Liver (tissue), 9 donors: Measurements from ENCODE around the genes KY and IL20RB.

- PRO-cap, 5 experiments = peak in 3 of 5 experiments; most common plus-strand start chr3:134376126 (in 2); most common minus-strand start chr3:134375872 (in 3)
- RAMPAGE, long total RNA, 2 experiments = no peak in any of the 2 experiments
- RRBS = no CpG with 5 or more reads among the region's 10 CpGs
Measured at GRCh38 chr3:134375814-134376670, 1.8 kb upstream of the AMOTL2 start.

DNA sequence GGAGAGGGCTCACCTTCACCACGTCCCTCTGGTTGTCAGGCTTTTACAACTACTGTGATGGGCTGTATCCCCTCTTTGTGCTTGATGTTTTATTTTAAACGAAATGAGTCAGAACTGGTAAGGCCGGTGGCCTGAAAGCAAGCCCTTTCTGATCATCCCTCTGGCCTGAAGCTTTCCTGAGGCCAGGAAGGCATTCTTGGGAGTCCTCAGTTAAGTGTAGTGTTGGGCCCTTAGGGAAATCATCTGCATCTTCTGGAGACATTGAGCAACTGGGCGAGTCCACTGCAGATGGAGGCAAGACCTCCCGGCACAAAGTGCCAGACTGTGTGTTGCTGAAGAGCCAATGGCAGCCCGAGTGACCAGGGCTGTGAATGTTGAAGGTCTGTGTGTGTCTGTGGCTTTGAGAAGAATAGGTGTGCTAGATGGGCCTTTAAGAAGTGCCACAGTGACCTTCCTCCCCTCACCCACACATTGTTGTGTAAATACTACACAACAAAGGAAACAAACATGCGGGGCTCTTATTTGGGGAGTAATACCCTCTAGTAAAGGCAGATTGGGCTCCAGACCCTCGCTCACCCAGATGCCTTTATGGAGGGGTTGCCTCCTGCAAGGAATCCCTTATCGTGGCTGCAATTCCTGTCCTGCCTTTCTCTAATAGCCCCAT lies 33.1 kb upstream of the AMOTL2 start:
- PRO-cap, 5 experiments = no peak in any of the 5 experiments
- RAMPAGE, long total RNA, 2 experiments = no peak in any of the 2 experiments
- RRBS = no CpG with 5 or more reads among the region's 9 CpGs

- PRO-cap, 5 experiments = no peak in any of the 5 experiments
- RAMPAGE, long total RNA, 2 experiments = no peak in any of the 2 experiments
- RRBS = 3% methylated on average over 10 of the region's 64 CpGs
Measured at GRCh38 chr3:134650731-134651529, at the start of gene KY. Gene KY, minus strand, starts transcription at chr3:134651022.

GRCh38 chr3:134659655-134660016 lies 8.8 kb upstream of the KY start:
- PRO-cap, 5 experiments = no peak in any of the 5 experiments
- RAMPAGE, long total RNA, 2 experiments = no peak in any of the 2 experiments
- RRBS = no CpG with 5 or more reads among the region's 10 CpGs

DNA sequence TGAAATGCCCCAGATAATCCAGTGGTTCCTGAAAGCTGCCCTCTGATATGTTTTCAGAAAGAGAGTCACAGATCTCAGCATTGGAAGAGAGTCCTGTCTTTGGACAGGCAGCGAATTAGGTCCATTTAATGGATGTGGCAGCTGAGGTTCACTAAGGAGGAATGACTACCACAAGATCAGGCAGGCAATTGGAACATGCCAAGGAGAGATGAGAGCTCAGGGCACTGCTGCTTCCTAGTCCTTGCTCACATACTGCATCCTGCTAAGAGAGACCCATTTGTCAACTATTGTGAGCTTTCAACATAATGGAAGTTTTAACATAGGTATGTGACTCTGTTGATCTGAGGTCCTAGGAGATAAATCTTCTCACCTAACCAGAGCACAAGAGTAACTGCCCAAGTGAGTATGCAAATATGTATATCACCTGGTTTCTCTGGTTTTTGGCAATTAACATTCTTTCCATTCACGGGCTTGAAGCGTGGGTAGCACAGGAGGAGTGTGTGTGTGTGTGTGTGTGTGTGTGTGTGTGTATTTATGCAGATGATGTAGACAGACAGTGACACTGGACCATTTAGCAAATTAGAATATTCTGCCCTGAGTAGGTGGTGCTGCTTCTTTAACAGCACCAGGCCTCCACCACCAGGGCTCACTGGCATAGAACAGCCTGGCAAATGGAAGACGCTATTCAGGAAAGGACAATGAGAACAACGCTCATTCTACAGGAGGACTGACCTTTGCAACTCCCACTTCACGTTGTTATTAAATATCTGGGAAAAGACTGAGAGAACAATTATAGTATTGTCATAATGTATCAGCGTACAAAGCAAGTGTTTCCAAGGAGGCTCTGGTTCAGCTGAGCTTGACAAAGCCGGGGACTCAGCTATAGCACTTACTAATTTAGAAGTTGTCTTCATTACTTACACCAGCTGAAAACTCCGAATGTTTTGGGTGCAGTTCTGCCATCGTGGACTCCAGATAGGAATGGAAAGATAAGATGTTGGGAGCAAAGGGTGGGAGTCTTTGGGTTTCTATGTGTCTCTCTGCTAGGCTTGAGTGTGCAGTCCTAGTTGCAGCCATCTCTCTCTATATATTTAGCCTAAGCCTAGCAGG lies 15.1 kb downstream of the EPHB1 start:
- PRO-cap, 5 experiments = no peak in any of the 5 experiments
- RAMPAGE, long total RNA, 2 experiments = no peak in any of the 2 experiments
- RRBS = no CpG with 5 or more reads among the region's 10 CpGs

GRCh38 chr3:135147488-135148077 lies 352.5 kb downstream of the EPHB1 start:
- PRO-cap, 5 experiments = peak in 3 of 5 experiments; most common plus-strand start chr3:135147963 (in 1); most common minus-strand start chr3:135147830 (in 2)
- RAMPAGE, long total RNA, 2 experiments = no peak in any of the 2 experiments
- RRBS = no CpG with 5 or more reads among the region's 3 CpGs

- PRO-cap, 5 experiments = no peak in any of the 5 experiments
- RAMPAGE, long total RNA, 2 experiments = no peak in any of the 2 experiments
- RRBS = no CpG with 5 or more reads among the region's 2 CpGs
Measured at GRCh38 chr3:136142546-136142933, 53.6 kb downstream of the MSL2 start.

DNA sequence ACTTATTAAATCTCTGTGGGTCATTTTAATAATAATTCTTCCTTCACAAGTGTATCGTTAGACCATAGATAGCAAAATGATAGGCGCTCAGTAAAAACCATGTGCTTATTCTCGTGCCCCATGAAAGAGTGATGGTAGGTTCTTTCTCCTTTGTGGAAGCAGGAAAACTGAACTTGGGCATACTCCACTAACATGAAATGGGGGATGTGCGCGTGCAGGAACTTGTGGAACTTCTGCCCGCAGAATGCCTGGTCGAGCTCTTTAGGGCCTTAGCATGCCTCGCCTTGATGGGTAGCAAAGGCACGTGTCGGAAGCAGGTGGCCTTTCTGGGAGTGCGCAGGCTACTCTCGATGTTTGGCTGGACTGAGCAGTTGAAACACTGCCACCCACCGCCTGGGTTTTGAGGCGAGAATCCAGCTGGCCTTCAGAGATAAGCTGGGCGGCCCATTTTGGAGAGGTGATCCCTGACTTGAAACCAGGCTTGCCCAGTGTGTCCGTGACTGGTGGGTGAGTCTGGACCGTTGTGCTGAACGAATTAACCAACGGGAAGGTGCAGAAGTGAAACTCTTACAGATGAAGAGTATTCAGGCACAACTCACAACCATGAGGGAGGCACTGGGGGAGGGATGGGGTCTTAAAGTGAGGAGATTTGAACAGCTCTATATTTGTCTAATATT lies 834 bp downstream of the PCCB start:
- PRO-cap, 5 experiments = peak in 1 of 5 experiments; most common plus-strand start position 488 of the sequence (in 1)
- RAMPAGE, long total RNA, 2 experiments = no peak in any of the 2 experiments
- RRBS = no CpG with 5 or more reads among the region's 19 CpGs

DNA sequence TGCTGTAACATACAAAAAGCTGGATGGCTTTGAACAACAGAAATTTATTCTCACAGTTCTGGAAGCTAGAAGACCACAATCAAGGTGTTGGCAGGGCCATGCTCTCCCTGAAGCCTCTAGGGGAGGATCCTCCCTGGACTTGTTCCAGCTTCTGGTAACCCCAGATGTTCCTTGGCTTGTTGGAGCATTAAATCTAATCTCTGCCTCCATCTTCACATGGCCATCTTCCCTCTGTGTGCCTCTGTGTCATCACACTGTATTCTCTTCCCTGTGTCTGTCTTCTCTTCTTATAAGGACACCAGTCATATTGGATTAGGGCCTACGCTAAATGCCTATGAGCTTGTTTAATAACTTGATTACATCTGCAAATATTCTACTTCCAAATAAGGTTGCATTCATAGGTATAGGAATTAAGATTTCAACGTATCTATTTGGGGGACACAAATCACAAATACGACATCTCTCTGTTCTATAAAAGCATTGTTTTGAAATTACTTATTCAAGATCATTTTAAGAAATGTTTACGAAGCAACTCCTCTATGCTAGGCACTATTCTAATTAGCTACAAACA lies 109.4 kb downstream of the STAG1 start:
- PRO-cap, 5 experiments = no peak in any of the 5 experiments
- RAMPAGE, long total RNA, 2 experiments = no peak in any of the 2 experiments
- RRBS = no CpG with 5 or more reads among the region's 4 CpGs

- PRO-cap, 5 experiments = no peak in any of the 5 experiments
- RAMPAGE, long total RNA, 2 experiments = no peak in any of the 2 experiments
- RRBS = no CpG with 5 or more reads among the region's 1 CpG
Measured at GRCh38 chr3:136726855-136727531, 25.2 kb downstream of the STAG1 start.

- PRO-cap, 5 experiments = peak in 1 of 5 experiments; most common plus-strand start chr3:136957873 (in 1); most common minus-strand start chr3:136957721 (in 1)
- RAMPAGE, long total RNA, 2 experiments = no peak in any of the 2 experiments
- RRBS = no CpG with 5 or more reads among the region's 8 CpGs
Measured at GRCh38 chr3:136957513-136958388, at the start of gene IL20RB. Gene IL20RB, plus strand, starts transcription at chr3:136957983.

GRCh38 chr3:136995668-136996127 lies 37.9 kb downstream of the IL20RB start:
- PRO-cap, 5 experiments = no peak in any of the 5 experiments
- RAMPAGE, long total RNA, 2 experiments = no peak in any of the 2 experiments
- RRBS = no CpG with 5 or more reads among the region's 1 CpG

DNA sequence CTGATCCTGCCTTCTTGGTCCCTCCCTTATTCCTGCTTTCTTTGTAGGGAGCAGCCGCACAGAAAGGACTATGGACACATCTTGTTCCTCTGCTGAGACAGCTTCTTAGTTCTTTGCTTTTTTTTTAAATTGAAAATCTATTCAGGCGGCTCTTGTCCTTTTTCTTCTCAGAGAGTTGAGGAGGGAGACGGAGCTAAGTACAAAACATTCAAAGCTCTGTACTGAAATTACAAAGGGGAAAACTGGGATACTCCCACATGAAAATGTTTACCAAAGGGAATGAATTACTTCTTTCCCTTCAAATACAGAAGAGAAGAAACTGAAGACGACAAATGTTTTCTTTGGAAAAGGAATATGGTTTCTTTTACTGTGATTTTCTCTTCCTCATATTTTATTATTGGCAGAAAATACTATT lies 285.2 kb downstream of the IL20RB start:
- PRO-cap, 5 experiments = no peak in any of the 5 experiments
- RAMPAGE, long total RNA, 2 experiments = no peak in any of the 2 experiments
- RRBS = no CpG with 5 or more reads among the region's 4 CpGs

GRCh38 chr3:138019142-138019811 lies 9.3 kb downstream of the CLDN18 start:
- PRO-cap, 5 experiments = no peak in any of the 5 experiments
- RAMPAGE, long total RNA, 2 experiments = no peak in any of the 2 experiments
- RRBS = no CpG with 5 or more reads among the region's 4 CpGs

DNA sequence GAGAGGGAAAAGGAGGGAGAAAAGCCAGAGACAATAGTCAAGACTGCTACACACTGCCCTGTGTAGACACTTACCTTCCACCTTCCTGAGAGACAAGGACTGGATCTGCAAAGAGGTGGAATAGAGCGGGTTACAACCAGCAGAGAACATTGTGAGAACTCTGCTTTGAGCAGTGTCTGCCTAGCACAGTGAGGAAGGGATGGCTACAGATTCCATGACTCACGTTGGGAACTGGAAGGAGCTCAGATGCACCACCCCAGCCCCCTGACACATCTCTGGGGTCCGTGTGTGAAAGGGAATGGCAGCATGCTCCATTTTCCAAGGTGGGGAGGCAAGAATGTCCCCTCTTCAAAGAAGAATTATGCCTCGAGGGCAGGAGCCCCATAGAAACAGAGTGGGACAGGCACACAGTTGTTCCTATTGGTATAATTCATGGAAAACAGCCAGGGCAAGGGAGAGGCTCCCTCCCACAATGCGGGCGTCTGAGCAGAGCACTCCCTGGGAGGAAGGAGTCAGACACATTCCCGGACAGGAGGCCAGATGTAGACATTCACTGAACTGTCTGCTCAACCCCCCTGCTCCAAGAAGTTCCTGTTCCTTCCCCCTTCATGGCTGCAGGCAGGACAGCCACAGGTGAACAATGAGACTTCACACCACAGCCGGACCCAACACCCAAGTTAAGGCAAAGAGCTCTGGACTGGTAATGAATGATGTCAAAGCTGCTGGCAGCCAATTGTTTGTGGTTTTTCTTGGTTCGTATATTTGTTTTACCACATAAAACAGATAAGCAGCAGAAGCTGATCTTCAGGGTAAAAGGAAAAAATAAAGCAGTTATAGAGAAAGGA lies 33.5 kb downstream of the DZIP1L start:
- PRO-cap, 5 experiments = no peak in any of the 5 experiments
- RAMPAGE, long total RNA, 2 experiments = no peak in any of the 2 experiments
- RRBS = no CpG with 5 or more reads among the region's 9 CpGs

DNA sequence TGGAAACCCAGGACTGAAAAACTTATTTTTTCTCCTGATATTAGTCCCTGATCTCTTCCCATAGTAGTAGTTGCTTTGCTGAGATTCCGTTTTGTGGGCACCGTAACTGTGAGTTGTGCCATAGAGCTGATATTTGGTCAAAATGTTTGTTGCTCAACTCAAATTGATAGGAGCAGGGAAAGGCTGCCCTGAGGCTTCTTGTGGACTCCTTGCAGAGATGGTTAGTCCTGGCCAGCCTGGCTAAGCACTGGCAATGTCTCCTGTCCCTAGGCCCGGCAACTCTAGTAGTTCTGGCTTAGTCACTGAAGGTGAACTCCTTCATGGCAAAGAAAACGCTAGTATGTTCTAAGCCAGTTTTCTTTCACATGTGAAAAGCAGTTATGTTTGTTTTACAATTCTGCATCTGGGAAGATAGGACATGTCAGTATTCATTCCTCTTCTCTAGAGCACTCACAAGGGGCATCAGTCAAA lies 695 bp upstream of the DZIP1L start:
- PRO-cap, 5 experiments = no peak in any of the 5 experiments
- RAMPAGE, long total RNA, 2 experiments = no peak in any of the 2 experiments
- RRBS = no CpG with 5 or more reads among the region's 4 CpGs

DNA sequence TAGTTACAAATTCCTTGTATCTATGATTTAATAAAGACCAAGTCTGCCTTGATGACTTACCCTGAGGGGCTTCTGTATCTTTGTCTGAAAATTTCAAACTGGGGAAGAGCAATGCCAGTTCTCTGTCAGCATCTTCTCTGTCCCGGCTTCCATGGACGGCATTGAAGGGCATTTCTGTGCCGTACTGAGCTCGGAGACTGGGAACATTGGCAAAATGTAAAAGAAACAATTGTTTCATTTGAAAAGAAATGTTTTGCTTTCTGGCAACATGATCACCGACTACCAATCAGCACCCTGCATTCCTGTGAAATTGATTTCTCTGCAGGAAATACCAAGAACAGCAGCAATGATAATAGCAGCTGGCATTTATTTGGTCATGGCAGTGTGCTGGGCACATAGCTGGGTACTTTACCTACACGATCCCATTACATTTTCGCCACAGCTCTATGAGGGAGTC lies 26.2 kb downstream of the NME9 start:
- PRO-cap, 5 experiments = no peak in any of the 5 experiments
- RAMPAGE, long total RNA, 2 experiments = no peak in any of the 2 experiments
- RRBS = no CpG with 5 or more reads among the region's 7 CpGs

DNA sequence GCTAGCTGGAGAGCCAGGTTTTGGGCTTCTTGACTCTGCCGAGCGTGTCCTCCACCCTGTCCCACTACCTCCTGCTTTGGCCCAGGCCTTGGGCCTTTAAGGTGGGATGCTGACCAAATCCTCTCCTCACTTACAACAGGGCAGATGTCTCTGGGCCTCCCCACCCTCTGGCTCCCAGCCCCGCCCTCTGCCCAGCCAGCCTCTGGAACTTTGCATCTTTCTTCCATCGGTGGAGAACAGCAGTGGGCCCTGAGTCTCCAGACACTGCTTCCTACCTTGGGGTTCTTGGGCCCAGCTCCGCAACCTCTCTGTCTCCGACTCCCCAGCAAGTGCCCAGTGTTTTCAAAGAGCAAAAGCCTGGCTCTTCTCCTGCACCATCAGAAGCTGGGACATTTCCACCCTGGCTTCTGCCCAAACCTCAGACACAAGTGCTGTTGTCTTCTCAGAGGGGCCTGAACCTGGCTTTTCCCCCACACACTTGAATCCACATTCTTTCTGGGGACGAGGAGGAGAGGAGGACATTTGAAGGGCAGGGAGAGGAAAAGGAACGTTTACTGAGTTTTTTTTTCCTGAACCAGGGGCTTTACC lies 33.1 kb downstream of the MRAS start:
- PRO-cap, 5 experiments = no peak in any of the 5 experiments
- RAMPAGE, long total RNA, 2 experiments = no peak in any of the 2 experiments
- RRBS = no CpG with 5 or more reads among the region's 8 CpGs

- PRO-cap, 5 experiments = no peak in any of the 5 experiments
- RAMPAGE, long total RNA, 2 experiments = no peak in any of the 2 experiments
- RRBS = no CpG with 5 or more reads among the region's 7 CpGs
Measured at GRCh38 chr3:138405425-138406041, 28.9 kb upstream of the ESYT3 start.

- PRO-cap, 5 experiments = no peak in any of the 5 experiments
- RAMPAGE, long total RNA, 2 experiments = no peak in any of the 2 experiments
- RRBS = no CpG with 5 or more reads among the region's 5 CpGs
Measured at GRCh38 chr3:138648046-138649169, 39.8 kb downstream of the FAIM start.